Measurements from ENCODE around the genes TMEM25 and TREH.

- RRBS = 75% methylated on average over 5 of the region's 11 CpGs
These were observed 2.8 kb downstream of the TMPRSS4 start for GRCh38 chr11:118079457-118080211.

DNA sequence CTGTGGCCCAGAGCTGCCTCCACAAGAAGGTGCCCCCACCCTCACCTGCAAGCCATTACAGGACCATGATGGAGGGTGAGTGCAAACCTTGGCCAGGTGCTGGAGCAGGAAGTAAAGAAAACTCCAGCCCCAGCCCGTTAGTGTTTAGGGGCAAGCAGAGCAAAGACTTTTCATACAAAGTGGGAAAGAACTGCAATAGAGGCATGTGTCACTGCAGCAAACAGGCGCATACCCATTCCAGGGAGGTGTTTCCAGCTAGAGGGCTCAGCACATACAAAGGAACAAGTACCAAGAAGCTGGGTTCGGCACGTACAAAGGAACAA lies 26.2 kb downstream of the SCN4B start:
- RRBS = no CpG with 5 or more reads among the region's 4 CpGs

DNA sequence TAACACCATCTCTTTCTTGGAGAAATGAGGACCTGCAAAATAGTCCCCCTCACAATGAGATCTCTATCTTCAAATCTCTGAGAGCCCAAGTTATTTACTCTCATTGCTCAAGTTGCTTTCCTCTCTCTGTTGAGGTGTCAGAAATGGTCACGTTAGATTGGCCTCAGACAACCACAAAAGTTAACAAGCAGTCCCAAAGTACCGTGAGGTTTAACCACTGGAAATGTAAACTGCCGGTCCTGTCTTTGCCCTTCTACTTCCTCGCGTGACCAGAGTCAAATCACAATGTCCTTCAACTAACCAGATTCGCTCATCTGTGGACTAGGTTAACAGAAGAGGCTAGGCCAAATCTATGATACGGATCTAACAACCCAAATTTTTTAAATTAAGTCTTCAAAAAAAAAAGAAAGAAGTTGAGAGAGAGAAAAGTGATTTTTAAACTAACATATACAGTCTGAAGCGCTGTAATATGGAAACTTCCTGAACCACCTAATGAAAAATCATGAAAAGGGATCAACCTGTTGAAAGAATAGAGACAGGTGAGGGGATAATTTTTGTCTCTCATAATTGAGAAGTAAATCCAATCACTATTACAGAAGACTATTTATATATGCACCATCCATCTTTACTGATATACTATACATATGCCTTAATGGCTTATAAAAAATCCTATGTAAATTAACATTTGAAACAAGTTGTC lies 3.2 kb upstream of the JAML start:
- RRBS = no CpG with 5 or more reads among the region's 8 CpGs

DNA sequence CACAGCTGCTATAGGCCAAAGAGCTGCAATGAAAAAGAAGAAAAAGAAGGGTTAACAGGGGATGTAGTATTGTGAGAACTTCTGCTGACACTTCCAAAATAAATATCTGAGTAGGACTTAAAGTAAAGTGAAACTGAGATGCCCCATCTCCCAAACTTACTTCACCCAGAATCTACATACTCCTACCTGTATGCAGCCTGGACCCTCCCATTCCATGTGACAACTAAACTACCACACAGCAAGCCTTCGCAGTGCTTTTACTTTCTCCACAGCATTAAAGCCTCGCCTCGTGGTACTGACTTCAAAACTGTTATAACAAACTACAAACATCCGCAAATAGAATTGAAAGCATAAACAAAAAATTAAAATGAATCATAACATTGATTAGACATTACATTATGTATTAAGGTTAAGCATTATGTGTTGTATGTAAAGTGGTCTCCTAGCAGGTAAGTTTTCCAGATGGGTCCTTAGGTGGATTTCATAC lies 979 bp downstream of the MPZL2 start:
- RRBS = no CpG with 5 or more reads among the region's 4 CpGs

GRCh38 chr11:118305577-118306290 lies 1.2 kb downstream of the CD3E start:
- RRBS = no CpG with 5 or more reads among the region's 10 CpGs

DNA sequence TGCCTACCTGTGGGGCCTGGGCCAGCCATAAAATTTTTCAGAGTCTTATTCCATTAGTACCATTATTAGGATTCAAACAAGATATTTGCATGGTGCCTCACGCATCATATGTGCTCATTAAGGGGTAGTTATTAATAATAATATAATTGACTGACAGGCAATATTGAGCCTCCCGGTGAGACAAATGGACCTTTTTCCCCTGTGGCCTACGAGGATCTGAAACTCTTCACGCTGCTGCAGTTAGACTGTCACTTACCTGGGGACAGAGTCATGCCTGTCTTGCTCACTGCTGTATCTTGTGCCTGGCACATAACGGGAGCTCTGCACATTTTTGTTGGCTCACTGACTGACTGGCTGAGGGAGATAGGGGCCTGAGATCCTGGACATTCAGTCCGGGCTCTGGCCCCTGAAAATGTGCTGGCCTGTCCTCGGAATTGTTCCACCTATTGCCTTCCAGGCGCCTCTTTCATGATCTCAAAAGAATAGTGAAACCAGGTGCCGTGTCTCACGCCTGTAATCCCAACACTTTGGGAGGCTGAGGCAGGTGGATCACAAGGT lies 696 bp upstream of the CD3D start:
- RRBS = no CpG with 5 or more reads among the region's 10 CpGs

DNA sequence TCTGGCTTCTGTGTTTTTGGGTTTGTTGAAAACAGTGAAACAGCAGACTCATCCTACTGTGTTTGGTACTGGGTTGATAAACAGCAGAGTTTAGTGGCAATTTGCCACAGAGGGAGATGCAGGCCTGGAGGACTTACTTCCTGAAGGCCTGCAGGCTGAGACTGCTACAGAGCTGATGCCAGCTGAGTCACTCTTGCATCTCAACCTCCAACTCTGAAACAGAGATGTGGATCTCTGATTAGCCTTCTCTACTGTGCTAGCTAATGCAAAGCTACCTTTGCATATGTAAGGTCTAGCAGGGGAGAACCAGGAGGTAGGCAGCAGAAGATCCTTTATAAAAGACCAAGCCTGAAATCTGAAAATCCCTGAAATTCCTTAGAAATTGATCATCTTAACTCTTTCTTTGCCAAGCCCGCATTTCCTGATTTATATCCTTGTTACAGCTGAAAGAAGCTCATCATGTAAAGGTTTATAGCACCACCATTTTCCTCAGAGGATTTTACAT lies 14.4 kb downstream of the ATP5MG start:
- RRBS = no CpG with 5 or more reads among the region's 1 CpG

DNA sequence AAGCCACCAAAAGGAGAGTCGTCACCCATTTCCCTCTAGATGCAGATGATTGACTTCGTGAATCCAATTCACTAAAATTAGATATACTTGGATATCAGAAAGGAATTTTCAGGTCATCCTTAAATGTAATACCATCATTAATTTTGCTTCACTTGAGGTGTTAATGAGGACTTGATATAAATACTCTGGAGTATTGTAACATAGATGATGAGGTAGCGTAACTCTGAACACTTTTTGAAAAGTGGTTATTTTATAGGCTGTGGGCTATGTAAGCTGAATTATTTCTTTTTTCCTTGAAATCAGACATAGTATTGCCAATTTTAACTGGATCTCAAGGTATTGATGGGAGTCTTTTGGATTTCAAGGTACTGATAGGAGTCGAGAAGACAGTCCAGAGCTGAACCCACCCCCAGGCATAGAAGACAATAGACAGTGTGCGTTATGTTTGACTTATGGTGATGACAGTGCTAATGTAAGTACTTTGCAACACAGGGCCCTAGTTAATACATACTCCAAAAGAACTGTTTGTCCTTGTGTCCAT lies 31.3 kb upstream of the TTC36 start:
- RRBS = no CpG with 5 or more reads among the region's 5 CpGs

DNA sequence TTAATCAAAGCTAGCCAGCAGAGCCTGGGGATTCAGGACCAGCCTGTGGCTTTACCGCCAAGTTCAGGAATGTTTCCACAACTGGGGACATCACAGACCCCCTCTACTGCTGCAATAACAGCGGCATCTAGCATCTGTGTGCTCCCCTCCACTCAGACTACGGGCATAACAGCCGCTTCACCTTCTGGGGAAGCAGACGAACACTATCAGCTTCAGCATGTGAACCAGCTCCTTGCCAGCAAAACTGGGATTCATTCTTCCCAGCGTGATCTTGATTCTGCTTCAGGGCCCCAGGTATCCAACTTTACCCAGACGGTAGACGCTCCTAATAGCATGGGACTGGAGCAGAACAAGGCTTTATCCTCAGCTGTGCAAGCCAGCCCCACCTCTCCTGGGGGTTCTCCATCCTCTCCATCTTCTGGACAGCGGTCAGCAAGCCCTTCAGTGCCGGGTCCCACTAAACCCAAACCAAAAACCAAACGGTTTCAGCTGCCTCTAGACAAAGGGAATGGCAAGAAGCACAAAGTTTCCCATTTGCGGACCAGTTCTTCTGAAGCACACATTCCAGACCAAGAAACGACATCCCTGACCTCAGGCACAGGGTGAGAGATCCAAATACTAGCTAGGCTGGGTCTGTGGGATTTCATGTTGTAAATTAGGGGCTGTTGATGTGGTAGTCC lies 21.1 kb upstream of the TTC36 start:
- RRBS = no CpG with 5 or more reads among the region's 13 CpGs

- RRBS = 25% methylated on average over 1 of the region's 8 CpGs
These were observed 4.9 kb upstream of the TTC36 start for GRCh38 chr11:118522254-118522841.

DNA sequence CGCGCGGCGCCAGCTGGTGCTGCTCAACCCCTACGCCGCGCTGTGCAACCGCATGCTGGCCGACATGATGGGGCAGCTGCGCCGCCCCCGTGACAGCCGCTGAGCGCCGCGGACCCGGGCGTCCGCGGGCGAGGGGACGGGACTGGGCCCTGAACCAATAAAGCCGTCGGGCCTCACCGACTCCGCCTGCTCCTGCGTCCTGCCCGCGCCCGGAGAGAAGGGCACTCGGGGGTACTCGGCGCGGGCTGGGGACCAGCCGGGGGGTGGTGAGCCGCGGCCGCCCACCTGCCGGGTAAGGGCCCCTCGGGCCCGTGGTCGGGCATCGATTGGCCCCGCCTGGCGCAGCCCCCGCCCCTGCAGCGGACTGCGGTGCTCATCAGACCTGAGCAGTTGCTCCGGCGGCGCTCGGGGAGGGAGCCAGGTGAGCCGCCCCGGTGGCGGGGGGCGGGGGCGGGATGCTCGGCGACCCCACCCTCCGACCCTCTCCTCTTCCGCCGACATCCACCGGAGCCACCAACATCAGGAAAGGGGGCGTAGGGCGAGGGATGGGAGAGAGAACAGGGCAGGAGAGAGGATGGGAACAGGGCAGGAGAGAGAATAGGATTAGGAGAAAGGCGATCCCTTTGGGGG lies at the start of gene TMEM25:
Gene TMEM25 (plus strand): TSS at position 379 of the 630 bp plus-strand sequence.
- RRBS = 2% methylated on average over 38 of the region's 66 CpGs

GRCh38 chr11:118571549-118572140 lies 564 bp upstream of the ARCN1 start:
- RRBS = no CpG with 5 or more reads among the region's 19 CpGs

DNA sequence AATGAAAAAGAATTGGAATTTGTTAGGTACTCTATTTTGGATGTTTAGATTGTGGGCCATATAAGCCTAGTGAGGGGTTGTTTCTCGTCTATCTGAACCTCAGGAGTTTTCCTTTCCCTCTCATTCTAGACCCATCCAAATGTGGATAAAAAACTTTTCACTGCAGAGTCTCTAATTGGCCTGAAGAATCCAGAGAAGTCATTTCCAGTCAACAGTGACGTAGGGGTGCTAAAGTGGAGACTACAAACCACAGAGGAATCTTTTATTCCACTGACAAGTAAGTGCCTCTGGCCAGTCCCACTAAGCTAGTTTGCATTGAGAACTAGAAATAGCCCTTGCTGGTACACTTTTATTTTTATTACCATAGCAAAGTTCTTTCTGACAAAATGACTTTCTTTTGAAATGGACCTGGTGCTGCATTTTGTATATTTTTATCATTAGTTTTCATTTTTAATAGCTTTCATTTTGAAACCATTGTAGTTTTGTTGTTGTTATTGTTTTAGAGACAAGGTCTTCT lies 14.8 kb upstream of the PHLDB1 start:
- RRBS = no CpG with 5 or more reads among the region's 2 CpGs

GRCh38 chr11:118609290-118609781 lies 1.9 kb downstream of the PHLDB1 start:
- RRBS = no CpG with 5 or more reads among the region's 28 CpGs

DNA sequence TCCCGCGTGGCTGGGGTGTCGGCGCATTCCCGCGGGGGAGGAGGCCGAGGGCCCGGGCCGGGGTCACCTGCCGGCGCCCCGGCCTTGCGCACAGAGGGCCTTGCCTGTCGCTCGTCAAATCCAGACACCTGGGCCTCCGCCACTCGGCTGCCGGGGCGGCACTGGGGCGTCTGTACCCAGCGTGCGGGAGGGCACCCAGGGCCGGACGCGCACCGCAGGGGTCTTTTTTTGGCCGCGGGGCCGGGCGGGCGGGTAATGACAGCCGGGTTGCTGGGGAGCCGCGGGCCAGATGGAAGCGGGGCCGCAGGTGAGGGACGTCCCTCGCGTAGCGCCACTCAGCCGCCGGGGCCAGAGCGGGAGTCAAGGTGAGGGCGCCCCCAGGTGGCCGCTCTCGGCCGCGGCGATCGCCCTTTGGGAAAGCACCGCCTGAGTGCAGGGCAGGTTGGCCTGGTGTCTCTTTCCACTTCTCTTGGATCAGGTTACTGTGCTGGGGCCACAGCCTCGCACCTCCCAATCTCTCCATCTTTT lies 3.4 kb downstream of the PHLDB1 start:
- RRBS = 7% methylated on average over 28 of the region's 52 CpGs

- RRBS = no CpG with 5 or more reads among the region's 6 CpGs
These were observed at the start of gene TREH for GRCh38 chr11:118679471-118680012. TSS of gene TREH (minus strand) at chr11:118679650.

GRCh38 chr11:118729688-118730446 lies 50.4 kb upstream of the TREH start:
- RRBS = no CpG with 5 or more reads among the region's 9 CpGs

DNA sequence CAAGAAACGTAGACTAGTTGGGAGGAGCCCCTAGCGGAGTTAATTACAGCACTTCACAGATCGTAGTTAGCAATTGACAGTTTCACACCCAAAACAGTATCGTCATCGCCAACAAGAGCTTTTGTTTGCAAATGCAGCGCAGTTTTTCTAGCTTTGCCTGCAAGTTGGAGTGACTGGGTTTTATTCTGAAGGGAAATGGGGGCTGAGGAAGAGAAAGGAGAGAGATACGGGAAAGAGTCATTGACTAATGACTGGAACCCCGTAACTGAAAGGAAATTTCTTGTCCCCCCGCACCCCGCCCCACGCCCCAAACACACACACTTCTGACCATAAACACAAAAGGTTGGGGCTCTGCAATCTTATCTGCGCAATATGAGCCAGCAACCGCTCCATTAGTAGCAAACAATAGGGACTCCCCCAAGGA lies 999 bp downstream of the DDX6 start:
- RRBS = no CpG with 5 or more reads among the region's 13 CpGs

DNA sequence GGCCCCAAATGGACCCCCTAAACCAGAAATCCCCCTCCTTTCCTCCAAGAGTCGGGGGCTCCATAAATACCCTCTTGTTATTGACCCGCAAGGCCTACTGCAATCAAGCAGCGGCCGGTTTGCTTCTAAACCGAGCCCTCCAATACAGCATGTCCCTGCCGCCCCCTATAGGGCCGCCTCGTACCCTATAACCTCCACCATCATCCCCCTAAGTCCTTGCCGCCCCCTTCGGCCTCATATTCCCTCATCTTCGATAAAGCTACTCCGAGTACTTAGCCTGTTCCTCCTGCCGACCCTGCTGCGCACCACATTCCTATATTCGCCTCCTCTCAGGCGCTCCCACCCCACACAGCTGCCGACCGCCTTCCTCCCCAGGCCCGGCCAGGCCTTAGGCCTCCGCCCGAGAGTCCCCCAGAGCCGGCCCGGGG lies 573 bp downstream of the DDX6 start:
- RRBS = no CpG with 5 or more reads among the region's 23 CpGs

DNA sequence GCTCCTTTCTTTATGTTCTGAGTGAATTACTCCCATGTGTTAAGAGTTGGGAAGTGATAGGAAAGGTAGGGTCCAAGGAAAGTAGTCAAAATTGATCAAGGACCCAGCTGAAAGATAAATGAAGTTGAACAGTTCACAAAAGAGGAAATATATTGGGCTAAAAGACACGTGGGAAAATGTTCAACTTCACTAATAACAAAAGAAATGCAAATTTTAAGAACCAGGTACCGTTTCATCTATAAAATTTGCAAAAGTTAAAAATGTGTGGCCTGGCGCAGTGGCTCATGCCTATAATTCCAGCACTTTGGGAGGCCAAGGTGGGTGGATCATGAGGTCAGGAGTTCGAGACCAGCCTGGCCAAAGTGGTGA lies 32.0 kb upstream of the DDX6 start:
- RRBS = no CpG with 5 or more reads among the region's 4 CpGs

Data from iris pigment epithelial cell (primary cell).